Neural progenitor cell (in vitro differentiated cells): ENCODE measurements around a stretch of chr1.

DNA sequence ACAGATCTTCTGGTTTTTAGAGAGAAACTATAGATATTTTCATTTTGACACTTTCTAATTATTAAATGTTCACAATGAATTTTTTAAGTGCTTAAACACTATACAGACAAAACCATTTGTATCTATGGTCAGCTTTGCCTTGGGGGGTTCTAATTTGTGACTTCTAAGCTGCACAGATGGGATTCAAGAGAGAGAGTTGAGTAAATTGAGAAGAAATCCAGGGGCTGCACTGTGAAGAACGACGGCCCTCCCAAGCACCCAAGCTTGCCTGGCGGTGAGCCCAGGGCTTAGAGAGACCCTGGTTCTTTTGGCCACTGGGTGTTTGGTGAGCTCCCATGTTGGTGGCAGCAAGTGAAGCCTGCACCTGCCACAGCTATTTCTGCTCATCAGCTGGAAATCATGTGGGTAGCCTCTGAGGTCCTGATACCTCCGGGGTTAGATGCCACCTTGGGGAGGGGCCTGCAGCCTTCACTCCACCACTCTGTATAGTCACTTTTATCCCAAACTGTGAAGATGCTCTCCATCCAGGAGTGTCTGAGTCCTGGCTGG, 6.2 kb upstream of the BTG2 start:
- RAMPAGE, long total RNA, result no peak

- RAMPAGE, long total RNA, result no peak
These were observed 10.2 kb upstream of the FMOD start for GRCh38 chr1:203360960-203361758.

DNA sequence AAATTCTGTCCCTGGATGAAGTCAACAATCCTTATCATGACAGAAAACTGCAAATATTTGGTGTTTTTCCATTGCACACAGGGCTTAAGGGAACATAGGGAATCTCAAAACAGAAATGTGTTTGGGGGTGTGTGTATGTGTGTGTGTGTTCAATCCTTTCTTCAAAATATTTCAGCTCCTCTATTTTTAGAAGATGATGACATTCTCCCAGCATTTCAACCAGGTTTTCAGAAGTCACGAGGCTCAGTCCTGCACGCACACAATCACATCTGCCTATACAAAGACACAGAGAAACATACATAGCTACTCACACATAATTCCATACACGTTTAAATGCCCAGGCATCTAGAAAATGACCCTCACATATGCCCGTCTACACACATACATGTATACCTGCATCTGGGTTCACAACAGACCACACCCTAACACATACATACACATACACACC, 28.0 kb upstream of the FMOD start:
- RAMPAGE, long total RNA, result no peak

- RAMPAGE, long total RNA, result no peak
These were observed 51.8 kb upstream of the FMOD start for GRCh38 chr1:203402391-203403495.

GRCh38 chr1:203406513-203407099, 55.7 kb upstream of the FMOD start:
- RAMPAGE, long total RNA, result no peak

DNA sequence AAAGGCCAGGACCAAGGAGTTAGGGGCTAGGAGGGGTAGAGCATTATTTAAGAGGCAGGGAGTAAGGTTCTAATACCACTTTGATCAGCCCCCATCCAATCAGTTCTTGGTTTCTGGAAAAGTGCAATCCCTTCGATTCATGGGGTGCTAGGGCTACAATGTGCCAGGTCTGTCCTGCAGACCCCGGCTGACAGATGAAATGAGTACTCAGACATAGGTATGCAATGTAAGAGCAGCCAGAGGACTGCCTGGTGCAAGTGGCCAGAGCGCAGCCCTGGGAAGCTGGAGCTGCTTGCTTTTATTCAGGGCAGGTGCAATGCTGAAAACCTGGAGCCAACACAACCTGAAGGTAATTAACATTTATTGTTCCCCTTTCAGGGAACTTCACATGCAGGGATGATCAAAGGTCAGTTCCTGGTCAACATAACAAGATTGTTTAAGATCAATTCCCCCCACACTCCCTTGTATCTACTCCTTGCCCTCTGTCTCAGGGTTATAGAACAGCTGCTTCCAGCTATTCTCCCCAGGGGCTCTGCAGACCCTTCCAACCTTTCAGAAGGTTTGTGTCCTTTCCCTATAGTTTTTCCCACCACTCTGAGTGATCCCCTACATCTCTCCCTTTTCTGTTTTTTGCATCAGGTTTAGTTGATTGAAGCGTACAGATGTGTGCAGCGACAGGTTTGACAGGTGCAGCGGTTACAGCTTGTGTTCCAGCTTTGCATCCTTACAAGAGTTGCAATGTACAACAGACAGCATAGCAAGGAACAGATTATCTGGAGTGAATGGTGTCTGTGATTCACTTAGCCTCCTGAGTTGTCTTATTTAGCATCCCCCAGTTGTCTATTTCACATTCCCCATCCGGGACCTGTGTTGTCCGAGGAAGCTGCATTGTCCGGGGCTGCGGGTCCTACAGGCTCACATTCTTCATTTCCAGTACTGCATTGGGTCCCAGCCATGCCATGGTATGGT, 48.6 kb upstream of the PRELP start:
- RAMPAGE, long total RNA, result no peak

DNA sequence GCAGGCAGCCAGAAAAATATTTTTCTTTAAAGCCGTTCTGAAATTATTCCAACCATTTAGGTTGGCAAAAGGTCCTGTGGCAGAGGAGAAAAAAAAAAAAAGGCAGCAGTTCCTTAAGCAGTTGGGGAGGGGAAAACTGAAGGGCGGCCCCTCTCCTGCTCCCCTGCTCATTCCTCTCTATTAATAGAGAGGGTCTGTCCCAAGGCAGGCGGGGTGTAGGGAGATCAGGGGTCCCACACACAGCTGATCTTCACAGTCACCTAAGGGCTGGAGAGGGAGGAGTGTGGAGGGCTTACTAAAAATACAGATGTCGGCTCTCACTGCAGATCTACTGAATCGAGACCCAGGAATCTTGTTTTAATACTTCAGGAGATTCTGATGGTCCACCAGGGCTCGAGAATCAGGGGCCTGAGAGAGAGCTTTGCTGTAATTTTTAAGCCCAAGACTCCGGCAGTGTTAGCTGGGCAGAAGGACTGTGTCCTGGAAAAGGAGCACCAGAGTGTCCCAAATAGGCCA, 1.3 kb downstream of the PRELP start:
- RAMPAGE, long total RNA, result no peak

- RAMPAGE, long total RNA, result no peak
These were observed 44.1 kb downstream of the OPTC start for GRCh38 chr1:203537850-203538599.

- RAMPAGE, long total RNA, result no peak
These were observed 61.2 kb downstream of the OPTC start for GRCh38 chr1:203554978-203555694.

DNA sequence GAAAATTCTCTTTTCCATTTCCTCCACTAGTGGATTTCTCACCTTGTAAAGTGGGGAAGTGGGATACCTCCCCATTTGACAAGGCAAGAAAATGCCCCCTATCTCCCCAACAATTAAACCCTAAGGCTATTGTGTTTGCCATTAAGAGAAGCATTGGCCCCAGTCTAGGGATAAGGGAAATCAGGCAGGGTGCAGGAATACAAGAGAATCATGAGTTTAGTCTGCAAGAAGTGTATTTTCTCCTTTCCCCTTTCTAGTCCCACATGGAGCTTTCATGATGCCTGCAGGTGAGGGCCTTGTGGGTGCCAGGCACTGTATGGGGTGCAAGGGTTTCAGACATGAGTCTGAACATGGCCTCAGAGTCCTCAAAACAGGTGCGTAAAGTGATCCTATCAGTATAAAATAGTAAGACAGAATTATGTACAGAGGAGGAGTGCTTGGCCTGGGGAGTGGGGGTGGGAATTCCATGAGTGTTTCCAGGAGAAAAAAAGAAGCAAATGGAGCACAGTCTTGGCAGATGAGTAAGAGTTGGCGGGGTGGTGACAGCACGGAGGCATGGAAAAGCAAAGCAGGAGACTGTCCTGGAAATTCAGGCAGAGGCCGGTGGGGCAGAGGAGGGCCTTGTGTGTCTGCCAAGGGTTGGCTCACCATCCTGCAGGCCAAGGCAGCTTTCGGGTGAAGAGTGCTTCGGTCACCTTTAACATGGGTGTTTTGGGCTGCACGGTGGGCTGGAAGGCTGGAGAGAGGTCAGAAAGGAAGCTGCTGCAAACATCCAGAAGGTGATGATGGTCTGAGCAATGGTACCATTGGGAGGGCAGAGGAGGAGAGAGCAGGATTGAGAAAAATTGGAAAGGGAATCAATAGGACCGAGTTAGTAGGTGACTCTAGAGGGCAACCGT, 63.3 kb downstream of the OPTC start:
- RAMPAGE, long total RNA, result no peak

DNA sequence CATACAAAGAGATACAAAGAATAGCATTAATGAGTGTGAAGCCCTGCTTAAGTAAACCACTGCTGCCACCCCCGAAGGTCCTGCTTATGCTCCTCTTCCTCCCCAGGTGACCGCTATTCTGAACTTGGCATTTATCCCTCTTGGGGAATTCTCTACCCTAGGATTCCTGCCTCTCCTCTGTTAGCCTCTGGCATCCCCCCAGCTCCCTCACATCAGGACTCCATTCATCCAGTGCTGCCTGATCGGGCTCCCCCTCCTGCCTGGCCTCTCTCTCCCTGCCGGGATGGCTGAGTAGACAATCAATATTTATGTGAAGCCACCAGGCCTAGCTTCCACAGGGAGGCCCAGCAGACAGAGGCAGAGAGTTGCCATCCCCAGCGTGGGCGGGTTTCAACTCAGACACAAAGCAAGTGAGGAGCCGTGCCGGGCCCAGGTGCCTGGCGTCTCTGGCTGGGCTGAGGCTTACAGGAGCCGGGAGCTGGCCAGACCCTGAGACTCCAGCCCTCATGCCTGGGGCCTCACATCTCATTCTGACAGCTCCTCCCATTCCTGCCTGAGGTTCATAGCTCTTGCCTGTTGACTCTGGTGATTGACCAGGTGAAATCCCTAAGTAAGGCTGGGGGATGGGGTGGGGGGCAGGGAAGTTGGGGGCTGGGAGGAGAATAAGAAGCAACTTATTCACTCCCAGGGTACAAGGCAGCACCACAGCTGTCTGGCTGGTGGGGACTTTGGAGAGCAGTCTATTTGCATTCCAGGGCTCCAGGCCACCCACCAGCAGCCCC, 34.5 kb upstream of the ATP2B4 start:
- RAMPAGE, long total RNA, result no peak

DNA sequence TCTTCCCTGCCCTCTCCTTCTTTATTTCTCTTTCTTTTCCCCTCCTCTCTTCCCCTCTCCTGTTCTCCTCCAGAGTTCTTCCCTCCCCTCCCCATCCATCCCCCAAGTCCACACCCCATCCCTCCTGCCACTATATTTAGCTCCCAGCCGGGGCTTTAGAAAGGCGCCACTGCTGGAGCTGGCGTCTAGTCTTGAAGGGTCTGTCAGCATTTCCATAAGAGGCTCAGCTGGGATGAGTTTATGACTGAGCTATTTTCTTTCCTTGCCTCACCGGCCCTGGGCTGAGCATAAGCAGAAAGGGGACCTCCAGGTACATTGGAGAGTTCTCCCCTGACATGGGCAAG, 25.6 kb upstream of the ATP2B4 start:
- RAMPAGE, long total RNA, result no peak

DNA sequence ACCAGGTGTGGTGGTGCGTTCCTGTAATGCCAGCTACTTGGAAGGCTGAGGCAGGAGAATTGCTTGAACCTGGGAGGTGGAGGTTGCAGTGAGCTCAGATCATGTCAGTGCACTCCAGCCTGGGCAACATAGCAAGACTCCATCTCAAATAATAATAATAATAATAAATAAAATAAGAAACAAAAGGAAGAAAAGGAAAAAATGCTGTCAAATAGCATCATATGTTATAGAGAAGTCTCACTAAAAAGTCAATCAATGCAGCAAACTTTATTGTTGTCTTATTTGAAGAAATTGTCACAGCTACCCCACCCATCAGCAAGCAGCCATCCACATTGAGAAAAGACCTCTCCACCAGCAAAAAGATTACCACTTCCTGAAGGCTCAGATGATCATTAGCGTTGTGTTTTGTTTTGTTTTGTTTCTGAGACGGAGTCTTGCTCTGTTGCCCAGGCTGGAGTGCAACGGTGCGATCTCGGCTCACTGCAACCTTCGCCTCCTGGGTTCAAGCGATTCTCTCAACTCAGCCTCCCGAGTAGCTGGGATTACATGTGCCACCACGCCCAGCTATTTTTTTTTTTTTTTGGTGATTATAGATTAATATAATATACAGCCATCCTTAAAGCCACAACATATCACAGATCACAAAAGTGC, 29.0 kb downstream of the ATP2B4 start:
- RAMPAGE, long total RNA, result no peak

GRCh38 chr1:203846981-203847821, 14.2 kb upstream of the SNRPE start:
- RAMPAGE, long total RNA, result no peak

DNA sequence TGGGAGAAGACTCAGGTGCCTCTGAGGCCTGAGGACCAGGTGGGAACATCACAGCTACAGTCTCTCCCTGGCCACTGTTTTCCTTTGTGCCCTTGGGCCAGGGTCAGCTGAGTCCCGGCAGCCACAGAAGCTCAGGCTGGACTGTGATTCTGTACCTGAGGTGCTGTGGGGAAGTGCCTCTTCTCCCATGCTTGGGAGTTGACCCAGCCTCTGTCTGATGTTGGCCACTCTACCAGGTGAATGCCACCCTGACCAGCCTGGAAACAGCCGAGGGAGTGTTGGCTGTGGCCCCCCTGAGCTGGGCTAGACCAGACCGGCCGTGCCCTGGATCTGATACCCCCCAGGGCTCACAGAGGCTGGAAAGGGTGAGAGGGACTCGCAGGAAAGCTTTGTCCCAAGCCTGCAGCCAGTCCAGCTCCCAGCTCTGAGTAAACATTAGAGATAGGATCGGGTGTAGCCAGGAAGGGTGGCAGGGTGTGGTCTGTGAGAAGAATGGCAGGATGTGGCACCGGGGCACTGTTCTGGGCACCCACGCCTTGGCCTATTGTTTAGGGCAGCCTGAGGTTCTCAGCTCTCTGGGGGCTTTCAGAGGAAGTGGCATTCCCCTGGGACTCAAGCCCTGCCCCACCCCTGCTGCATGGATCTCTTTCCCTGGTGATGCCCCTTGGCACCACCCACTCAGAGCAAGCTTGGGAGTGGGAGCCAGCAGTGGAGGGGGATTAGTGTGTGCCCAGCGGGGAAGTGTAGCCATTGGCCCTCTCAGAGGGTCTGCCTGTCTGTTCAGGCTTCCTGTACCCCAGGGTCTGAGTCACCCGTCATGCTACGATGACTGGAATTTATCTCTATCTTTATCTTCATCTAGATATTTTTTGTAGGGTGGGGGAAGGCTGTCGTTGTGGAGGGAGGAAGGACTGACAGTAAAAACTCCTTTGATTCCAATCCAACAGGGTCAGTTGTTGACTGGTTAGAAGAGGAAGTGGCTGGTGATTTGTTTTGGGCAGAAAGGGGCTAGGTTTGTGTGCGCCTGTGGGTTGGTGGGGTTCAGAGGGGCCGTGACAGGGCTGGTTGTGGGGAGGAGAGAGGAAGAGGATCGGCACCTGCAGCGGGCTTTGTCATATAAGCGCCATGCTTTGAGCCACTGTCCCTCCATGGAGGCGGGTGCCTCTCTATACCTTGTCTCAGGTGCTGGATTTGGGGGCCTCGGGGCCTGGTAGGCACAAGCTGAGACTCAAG, 31.5 kb downstream of the SOX13 start:
- RAMPAGE, long total RNA, result no peak

GRCh38 chr1:204125625-204126222, 26.1 kb downstream of the ETNK2 start:
- RAMPAGE, long total RNA, result no peak

GRCh38 chr1:204254903-204255102, 41.0 kb upstream of the GOLT1A start:
- RAMPAGE, long total RNA, result no peak

DNA sequence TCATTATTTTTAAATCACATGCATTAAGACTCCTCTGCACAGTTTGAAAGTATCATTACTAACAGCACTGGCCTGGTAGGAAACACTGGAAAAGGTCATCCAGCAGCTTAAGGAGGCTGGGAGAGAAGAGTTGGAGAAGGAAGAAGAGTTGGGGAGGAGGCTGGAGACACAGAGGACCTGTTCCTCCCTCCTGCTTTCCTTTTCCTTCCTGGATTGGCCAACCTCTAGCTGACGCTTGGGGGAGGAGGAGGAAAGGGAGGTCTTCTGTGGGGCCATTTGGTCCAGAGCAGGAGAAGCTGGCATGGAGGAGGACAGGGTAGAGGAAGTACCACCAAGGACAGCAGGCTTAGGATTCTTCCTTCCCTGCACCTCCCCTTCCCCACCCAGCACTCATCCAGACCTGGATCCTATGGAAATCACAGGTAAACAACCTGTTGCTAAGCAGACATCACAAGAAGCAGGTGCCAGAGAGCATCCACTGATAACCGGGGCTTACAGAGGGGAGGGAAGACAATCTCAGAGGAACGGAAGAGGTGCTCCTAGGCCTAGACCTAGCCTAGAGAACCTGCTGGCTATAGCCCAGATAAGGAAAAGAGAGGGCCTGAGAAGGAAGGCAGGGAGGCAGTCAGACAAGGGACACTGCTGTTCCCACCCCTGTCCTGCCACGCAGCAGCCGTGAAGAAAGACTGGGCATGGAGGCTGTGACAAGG, 72.1 kb upstream of the GOLT1A start:
- RAMPAGE, long total RNA, result no peak

GRCh38 chr1:204348025-204348667, 11.6 kb downstream of the PLEKHA6 start:
- RAMPAGE, long total RNA, result no peak

DNA sequence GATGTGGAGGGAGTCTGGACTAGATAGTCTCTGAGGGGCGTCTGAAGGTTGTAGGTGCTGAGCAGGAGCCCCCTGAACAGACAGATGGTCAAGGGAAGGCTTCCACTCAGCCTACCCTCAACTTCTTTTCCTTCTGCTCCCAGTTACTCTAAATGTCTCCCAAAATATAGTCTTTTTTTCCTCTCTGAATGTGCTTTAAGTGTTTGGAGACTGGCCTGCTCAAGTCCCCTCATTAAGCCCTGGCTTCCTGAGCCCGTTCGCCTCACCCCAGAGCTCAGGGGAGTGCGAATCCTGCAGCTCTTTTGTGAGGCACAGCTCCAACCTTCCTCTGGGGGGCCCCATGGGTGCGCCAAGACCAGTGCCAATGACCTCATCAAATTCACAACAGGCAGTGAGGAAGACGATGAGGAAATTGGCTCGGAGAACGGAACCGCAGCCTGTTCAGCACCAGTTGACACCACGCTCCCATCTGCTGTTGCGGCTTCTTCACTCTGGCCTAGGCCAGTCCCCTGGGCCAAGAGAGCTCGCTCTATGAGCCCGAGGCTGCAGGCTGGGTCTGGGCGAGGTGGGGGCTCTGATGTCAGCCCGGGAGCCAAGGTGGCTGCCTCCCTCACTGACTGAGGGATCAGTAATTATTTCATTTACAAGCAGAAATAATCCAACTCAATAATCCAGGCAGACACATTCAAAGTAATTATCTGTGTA, 2.3 kb downstream of the PLEKHA6 start:
- RAMPAGE, long total RNA, result no peak